H9 (cell line): Measurements from ENCODE around the gene SH3PXD2A.

DNA sequence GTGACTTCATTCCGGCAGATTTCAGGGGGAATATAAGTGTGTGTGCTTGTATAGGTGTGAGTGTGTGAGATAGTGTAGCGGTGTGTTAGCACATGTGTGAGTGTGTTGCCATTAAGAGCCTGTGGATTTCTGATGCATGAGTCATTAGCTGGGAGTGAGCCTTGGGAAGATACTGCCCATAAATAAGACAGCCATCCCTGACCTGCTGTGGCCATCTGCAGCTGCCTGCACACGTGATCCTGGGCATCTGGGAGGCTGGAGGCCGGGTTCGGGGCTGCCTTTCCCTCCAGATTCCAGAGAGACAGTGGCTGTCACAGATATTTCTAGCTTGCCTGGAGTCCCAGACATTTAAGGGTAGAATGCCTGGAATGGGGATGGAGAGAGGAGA lies 1.5 kb upstream of the NEURL1 start:
- PRO-cap: no peak

DNA sequence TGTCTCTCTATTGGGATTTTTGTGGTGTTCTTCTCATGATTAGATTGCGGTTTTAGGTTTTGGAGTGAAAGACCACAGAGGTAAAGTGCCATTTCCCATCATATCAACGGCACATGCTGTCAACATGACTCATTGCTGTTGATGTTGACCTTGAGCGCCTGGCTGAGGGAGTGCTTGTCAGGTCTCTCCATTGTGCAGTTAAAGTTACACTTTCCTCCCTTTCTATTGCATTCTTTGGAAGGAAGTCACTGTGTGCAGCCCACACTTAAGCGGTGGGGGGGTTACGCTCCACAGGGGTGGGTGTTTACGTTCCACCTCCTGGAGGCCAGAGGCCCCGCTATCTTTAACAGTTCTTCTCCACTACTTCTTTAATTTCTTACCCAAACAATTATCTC lies 10.9 kb downstream of the NEURL1 start:
- PRO-cap: no peak

- PRO-cap: unidirectional peak, plus-strand start at chr10:103555114
Measured at GRCh38 chr10:103554621-103555662, 61.4 kb downstream of the NEURL1 start.

- PRO-cap: no peak
Measured at GRCh38 chr10:103557347-103557600, 63.8 kb downstream of the NEURL1 start.

DNA sequence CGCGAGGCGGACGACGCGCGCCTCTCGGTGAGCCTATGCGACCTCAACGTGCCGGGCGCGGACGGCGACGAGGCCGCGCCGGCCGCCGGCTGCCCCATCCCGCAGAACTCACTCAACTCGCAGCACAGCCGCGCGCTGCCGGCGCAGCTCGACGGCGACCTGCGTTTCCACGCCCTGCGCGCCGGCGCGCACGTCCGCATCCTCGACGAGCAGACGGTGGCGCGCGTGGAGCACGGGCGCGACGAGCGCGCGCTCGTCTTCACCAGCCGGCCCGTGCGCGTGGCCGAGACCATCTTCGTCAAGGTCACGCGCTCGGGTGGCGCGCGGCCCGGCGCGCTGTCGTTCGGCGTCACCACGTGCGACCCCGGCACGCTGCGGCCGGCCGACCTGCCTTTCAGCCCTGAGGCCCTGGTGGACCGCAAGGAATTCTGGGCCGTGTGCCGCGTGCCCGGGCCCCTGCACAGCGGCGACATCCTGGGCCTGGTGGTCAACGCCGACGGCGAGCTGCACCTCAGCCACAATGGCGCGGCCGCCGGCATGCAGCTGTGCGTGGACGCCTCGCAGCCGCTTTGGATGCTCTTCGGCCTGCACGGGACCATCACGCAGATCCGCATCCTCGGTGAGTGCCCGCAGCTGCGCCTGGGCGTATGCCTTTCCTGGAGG lies 91.2 kb downstream of the NEURL1 start:
- PRO-cap: unidirectional peak, minus-strand start at position 110 of the sequence

- PRO-cap: no peak
Measured at GRCh38 chr10:103637622-103638813, 144.5 kb downstream of the NEURL1 start.

GRCh38 chr10:103647027-103647622 lies 153.6 kb downstream of the NEURL1 start:
- PRO-cap: no peak

DNA sequence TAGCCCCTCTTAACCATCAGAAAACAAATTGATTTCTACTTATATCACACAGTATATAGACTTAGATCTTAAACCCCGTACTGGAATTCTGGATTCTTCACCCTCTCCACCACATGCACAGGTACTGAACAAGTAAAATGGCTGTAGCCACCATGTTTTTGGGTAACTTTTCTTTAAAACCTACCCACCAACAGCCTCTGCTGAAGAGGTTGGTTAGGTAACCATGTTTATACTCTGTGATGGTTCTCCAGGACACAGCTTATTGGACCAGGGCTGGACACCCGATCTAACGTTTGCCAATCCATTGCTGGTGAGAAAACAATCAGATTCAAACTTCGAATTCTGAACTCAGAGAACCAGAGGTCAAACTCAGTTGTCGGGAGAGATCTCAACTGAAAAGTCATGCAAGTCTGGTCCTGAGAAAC lies 162.5 kb downstream of the NEURL1 start:
- PRO-cap: no peak

GRCh38 chr10:103659736-103660094 lies 166.2 kb downstream of the NEURL1 start:
- PRO-cap: no peak

GRCh38 chr10:103735636-103736481 lies 119.5 kb downstream of the SH3PXD2A start:
- PRO-cap: no peak

DNA sequence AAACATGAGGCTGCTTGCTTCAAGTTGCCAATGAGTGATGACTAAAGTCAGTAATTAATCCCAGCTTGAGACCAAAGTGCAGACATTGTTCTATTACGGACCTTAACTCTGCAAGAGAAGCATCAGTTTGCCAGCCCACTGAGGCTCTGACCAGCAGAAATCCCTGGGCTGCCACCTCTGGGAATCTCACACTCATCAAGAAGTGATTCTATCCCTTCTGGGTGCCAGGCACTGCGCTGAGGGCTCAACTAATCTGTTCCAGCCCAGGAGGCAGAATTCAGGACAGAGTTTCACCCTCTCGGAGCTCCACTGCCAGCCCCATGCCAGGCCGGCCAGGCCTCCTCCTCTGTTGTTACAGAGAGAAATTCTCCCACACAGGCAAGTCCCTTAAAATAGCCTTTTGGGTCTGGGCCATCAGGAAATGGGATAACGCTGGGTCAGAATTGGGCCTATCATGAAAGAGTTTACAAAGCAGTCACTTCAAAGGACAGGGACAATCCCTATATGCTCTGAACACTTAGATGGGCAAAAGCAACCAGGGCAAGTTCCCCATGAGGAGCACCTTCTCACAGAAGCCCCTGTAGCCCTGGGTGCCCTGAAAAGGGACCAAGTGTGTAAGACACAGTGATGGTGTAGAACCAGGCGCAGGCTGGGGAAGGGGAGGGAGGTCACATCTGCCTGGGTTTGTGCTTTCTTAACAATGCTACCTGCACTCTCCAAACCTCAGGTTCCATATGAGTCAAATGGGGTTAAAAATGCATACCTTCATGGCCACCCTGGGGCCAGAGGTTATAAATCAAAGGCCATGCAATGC lies 11.2 kb downstream of the SH3PXD2A start:
- PRO-cap: unidirectional peak, plus-strand start at position 247 of the sequence

DNA sequence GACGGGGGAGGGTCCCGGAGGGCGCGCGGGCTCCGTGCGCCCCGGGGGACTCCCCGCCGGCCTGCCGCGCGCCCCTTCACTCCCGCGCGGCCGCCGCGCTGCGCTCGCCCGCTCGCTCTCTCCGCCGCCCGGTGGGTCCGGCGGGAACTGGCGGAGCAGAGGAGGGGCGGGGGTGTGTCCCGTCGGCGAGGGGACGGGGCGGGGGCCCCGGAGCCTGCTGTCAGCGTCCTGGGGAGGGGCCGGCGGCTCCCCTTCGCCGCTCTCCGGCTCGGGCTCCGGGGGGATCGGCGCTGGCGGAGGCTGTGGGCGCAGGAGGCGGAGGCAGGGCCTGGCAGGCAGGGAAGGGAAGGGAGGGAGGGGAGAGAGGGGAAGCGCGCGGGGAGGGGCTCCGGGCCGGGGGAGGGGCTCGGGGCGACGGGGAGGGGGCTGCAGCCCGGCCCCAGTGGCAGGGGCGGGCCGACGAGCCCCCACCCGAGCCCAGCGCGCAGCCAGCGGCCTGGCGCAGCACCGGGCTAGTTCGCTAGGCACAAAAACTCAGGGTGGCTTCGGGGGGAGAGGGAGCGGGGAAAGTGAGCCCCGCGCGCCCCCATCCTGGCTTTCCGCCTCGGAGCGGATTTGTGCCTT lies at the start of gene SH3PXD2A:
Gene SH3PXD2A (minus strand): TSS at position 149 of the 624 bp plus-strand sequence.
- PRO-cap: unidirectional peak, minus-strand start at position 149 of the sequence

GRCh38 chr10:103921541-103922386 lies 3.8 kb upstream of the STN1 start:
- PRO-cap: unidirectional peak, plus-strand start at chr10:103922100

DNA sequence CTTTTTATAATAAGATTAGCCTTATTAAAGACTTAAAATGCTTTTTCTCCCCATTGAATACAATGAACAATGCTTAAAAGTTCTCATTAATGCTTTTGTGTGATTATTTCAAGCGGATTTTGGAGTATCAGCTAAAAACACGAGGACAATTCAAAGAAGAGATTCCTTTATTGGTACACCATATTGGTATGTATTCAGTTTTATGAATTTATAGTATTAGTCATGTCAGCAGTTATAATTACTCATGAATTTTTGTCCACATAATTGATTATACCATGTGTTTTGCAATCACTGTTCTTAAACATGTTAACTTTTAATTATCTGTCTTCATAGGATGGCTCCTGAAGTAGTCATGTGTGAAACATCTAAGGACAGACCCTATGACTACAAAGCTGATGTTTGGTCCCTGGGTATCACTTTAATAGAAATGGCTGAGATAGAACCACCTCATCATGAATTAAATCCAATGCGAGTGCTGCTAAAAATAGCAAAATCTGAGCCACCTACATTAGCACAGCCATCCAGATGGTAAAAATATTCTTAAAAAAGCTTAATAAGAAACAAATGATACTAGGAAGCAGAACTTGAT lies 31.9 kb downstream of the SLK start:
- PRO-cap: no peak

DNA sequence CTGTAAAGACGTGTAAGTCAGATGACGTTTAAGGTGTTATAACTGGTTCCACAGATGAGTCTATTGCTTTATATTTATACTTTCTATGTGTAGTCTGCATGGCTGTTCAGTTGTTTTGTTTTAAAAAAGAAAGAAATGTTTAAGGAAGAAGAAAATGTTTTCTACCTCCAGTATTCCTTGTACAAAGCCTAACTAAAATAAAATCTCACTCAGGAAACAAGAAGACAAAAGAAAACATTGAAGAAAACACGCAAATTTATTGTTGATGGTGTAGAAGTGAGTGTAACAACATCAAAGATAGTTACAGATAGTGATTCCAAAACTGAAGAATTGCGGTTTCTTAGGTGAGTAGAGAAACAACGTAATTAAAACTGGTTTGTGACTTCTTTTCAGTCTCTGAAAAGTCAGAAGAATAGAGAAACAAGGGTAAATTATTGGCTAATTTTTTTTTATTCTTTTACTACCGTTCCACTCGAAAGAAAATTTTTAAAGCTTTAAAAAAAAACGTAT lies 38.5 kb downstream of the SLK start:
- PRO-cap: no peak

DNA sequence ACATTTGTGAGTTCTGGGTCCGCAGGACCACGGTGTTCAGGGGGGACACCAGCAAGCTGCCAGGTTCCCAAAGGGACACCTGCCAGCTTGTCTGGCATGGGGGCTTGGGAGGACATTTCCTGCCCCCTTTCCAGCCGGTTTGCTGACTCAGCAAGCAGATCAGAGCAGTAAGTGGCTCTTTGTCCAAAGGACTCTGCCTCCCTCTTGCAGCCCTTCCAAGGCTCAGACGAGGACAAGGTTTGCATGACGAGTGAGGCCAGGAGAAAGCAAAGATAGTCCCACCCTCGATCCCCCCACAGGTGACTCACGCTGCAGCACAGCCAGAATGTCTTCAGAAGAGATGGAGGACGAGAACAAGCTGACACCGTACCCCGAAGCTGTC lies 49.0 kb downstream of the COL17A1 start:
- PRO-cap: no peak

DNA sequence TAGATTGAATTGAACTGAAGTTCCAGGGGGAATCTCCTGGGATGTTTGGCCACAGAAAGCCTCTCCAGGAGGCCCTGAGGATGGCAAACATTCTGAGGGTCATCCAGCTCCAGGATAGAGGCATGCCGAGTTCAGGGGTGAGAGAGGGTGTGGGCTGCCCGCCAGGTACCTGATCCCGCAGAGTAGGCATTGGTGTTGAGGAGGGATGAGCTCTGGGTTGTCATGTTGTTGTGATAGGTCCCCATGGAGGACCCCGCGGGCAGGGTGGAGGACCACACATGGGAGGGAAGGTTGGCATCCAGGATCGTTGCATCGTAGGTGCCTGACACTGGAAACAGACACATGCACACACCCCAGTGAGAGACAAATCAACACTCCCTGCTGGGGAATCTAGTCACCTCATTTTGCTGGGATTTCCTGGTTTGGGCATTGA lies 21.4 kb downstream of the COL17A1 start:
- PRO-cap: no peak

- PRO-cap: no peak
Measured at GRCh38 chr10:104268101-104268329, 969 bp upstream of the GSTO2 start.

- PRO-cap: no peak
Measured at GRCh38 chr10:104329773-104330871, 8.1 kb downstream of the ITPRIP start.

- PRO-cap: no peak
Measured at GRCh38 chr10:104334781-104335306, 3.4 kb downstream of the ITPRIP start.